ENCODE data around the genes NHSL2 and PABPC1L2A.

- PRO-cap, result unidirectional peak, plus-strand start at chrX:70434028; bidirectional peak, plus-strand start at chrX:70434659, minus-strand start at chrX:70434447
Measured at GRCh38 chrX:70433843-70434978, 10.4 kb upstream of the DLG3 start.

- PRO-cap, result unidirectional peak, plus-strand start at chrX:70435458
Measured at GRCh38 chrX:70434979-70435611, 9.5 kb upstream of the DLG3 start.

- PRO-cap, result no peak
Measured at GRCh38 chrX:70478788-70479749, 34.4 kb downstream of the DLG3 start.

- PRO-cap, result no peak
Measured at GRCh38 chrX:71198054-71198576, 24.9 kb upstream of the GJB1 start.

DNA sequence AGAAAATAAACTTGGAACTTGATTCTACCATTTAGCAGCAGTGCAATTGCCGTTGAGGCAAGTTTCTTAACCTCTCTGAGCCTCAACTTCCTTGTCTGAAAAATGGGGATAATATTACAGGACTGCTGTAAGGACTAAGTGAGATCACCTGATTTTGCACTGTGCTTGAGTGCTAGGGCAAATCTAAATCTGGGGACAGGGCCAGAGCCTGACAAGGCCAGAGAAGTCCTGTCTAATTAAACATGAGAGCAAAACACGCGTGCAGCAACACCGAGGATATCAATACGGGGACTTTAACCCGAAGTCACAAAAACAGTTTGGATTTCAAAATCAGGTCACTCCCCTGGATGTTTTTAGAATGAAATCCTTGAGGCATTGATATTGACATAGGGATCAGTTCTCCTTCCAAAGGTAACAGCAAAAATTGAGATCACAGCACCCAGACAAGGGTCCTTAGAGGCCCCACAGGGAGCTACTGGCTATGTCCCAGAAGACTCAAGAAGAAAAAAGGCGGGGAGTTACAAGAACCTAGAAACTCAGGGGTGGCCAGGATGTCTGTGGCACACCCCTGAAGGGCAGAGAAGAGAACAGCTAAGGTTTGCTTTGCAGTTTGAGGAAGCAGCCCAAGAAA lies 5.6 kb upstream of the GJB1 start:
- PRO-cap, result no peak

DNA sequence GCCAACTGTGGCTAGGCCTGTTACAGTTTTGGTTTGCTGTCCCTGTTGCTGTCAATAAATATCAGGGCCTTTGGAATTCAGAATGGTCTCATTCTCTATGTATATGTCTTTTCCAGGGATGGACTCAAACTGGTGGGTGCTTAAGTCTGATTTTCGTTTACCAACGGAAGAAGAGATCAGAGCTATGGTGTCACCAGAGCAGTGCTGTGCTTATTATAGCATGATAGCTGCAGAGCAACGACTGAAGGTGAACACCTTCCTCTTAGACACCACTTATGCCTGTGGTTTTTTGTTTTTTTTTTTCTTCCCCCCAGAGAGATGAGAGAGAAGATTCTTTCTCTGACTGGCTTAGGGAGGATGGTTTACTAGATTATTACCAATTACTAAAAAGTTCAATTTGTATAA lies 22.5 kb downstream of the TAF1 start:
- PRO-cap, result no peak

- PRO-cap, result bidirectional peak, plus-strand start at chrX:71533863, minus-strand start at chrX:71533655; bidirectional peak, plus-strand start at chrX:71534190, minus-strand start at chrX:71534173
Measured at GRCh38 chrX:71533605-71534275, 836 bp downstream of the OGT start.

DNA sequence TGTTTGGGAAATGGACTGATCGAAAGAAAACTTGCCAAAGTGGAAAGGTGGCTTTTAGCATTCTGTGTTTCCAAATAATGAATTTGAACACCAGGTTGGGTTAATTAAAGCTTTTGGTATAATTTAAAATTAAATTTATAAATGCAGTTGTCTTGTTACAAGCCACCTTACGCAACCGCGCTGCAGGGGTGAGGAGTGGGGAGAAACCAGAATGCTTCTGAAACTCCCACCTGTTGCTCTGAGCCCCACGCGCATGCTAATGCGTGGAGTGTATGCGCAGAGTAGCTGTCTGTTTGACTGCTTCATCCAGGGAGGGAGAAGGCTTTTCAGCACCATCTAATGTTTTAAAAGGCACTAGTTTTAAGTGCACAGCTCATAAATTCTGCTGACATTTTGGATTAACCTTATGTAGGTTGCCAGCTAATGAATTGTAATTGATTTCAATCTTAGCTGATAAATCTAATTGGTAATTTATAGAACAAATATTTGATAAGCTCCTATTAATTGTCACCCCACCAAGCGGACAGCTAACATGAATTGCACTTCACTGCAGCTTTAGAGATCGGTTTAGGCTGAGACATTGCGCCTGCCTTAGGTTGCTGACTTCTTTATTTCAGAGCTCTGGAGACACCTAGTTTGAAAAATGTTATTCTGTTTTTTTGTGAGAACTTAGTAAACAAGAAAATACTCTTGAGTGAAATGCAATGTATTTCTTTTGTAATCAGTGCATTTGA lies 12.6 kb downstream of the OGT start:
- PRO-cap, result no peak

DNA sequence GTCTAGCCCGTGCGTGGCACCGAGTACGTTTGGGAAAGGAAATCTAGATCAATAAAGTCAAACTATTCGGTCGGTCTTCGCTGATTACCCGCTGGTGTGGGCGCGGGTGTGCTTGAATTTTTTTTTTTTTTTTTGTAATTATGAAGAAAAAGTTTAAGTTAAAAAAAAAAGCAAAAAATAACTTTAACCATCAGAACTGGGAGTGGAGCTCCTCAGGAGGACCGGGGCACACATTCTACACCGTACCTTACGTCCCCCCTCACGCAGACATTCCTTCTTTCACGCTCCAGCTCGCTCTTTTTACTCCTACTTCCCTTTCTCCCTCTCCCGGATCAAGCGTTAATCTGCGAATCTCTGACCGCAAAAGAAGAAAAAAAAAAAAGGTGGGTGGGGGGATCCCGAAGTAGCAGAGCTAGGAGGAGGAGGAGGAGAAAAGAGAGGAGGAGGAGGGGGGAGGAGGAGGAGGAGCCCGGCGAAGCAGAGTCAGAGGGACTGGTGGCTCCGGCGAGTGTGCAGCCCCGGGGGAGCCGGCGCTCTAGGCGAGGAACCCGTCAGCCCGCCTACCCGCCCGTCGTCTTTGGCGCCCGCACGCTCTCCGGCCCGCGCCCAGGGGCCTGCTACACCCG lies at the start of gene NHSL2:
NHSL2 (plus strand) TSS at position 486 of the 626 bp plus-strand sequence.
- PRO-cap, result bidirectional peak, plus-strand start at position 486 of the sequence, minus-strand start at position 334 of the sequence

- PRO-cap, result bidirectional peak, plus-strand start at chrX:71958161, minus-strand start at chrX:71958045
Measured at GRCh38 chrX:71957668-71958290, 47.1 kb downstream of the NHSL2 start.

GRCh38 chrX:72046127-72046422 lies 135.4 kb downstream of the NHSL2 start:
- PRO-cap, result bidirectional peak, plus-strand start at chrX:72046216, minus-strand start at chrX:72045980

DNA sequence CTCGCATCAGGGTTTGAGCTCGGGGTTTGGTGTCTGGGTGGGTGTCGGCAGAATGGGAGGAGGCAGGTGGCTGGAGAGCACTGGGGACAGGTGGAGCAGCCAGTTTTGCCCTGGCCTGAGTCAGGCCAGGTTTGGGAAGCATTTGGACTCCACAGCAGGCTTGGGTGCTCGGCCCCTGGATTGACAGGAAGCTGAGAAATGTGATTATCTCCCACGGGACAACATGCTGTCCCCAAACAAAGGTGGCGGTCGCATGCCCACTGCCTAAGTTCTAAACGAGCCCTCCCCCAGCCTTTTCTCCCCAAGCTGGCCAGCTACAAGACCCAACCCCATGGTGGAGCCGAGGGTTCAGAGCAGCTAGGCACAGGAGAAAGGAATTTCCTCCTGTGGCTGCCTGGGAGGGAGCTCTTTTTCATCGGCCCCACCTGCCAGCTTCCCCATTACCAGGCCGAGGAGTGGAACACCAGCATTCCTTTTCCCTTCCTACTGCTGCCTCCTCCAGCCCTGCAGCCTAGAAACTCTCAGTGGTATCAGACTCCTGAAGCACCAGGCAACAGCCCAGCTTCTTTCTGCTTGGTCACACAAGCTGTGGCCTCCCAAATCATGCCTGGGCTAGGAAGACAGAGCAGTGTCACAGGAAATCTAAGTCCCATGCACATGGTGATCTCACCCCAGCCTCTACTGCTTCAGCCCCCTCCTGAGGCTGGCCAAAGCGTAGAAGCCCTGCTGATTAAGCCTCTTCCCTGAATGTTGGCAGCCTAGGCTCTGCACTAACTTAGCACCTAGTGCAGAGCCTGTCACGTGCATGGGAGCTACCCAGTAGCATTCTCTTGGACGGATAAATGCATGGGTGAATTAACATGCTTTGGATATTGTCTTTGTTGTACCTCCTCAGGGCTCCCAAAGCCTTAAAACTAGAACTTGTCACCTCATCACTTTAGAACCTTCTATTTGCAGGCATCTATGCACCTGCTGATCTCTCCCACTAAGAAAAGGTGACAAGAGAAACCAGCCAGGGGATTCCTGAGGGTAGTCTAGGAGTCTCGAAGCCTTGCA lies 80.0 kb upstream of the PIN4 start:
- PRO-cap, result unidirectional peak, plus-strand start at position 440 of the sequence

DNA sequence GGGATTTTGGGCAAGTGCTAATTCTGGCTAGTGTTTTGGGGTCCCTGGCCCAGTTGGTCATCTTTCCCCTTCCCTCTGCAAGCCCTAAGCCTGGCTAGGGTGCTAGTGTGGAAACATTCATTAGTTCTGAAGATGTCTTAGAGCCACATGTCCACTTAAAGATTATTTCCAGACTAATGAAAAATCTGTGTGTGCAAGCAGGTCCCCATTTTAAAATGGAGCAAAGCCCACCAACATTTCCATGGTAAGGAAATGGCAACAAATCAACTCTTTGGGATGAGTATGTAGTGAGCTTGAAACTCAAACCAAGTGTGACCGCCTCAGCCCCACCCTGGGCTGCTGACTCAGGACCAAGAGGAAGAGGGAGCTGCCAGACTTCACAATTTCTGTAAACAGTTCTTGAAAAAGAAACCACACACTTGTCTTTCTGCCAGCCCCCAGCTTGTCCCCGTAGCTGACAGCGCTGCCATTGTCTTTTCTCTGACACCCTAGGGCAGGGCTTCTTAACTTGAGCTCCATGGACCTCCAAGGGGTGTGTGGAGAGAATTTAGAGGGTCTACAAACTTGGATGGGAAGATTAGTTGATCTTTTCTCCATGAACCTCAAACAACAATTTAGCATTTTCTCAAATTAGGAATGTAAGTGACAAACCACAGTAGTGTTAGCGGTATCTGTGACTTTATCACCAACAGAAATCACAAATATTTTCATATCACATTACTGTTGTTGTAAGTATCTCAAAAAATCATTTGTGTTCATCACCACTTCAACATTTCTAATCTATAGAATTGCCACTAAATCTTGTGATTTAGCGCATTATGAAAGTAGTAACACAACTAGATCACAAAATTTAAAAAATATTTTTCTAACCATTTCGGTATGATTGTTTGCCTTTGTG lies 60.1 kb upstream of the PIN4 start:
- PRO-cap, result no peak

DNA sequence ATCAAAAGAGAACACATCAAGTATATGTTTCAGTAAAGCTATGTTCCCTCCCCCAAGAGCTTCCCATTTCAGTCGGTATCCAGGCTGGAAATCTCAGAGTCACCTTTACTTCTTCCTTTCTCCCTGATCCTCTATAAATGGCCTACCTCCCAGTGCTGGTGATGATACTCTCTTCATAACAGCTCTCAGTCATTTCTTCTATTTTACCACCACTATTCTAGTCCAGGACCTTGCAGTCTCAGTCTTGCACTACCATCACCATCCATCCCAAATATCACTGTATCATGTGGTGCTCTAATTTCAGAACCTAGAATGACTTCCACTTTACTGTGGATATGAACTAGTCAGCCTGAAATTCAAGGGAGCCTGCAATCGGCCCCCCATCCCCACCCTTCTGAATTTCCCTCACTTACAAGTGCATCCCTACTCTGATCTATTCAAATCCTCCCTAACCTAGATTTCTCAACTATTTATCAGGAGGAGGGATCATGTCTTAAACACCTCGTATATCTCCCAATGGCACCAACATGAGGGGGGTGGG lies 39.0 kb upstream of the CITED1 start:
- PRO-cap, result no peak

DNA sequence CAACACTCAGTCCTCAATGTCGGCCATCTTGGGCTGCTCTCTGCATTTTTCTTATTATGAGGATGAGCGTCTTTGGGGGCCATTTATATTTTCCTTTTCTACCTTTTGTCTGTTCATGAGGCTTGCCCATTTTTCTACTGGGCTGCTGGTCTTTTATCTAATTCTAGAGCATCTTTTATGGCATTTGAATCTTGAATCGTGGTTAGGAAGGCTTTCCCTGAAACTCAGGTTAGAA lies 14.6 kb upstream of the PHKA1 start:
- PRO-cap, result no peak

DNA sequence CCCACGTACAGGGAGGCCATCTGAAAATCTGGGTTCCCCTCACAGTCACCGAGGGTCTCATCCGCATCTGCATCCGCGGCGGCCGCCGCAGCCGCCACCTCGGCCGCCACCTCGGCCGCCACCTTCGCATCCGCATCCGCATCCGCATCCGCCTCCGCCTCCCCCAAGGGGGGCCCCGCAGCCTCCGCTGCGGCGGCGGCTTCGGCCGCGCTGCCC lies at the start of gene PABPC1L2A:
PABPC1L2A (minus strand) TSS at position 146 of the 216 bp plus-strand sequence.
- PRO-cap, result no peak

DNA sequence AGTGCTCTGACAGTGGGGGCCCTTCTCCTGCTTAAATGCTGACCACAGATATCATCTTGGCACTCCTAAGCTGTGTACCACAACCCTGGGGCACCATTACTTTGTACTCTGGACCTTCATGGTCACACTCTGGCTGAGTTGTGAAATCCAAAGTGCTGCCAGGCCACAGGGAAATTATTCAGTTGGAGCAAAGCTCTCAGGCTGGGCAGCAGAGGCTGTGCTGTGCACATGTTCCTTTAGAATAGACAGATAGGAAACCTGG lies 48.7 kb upstream of the CDX4 start:
- PRO-cap, result no peak

DNA sequence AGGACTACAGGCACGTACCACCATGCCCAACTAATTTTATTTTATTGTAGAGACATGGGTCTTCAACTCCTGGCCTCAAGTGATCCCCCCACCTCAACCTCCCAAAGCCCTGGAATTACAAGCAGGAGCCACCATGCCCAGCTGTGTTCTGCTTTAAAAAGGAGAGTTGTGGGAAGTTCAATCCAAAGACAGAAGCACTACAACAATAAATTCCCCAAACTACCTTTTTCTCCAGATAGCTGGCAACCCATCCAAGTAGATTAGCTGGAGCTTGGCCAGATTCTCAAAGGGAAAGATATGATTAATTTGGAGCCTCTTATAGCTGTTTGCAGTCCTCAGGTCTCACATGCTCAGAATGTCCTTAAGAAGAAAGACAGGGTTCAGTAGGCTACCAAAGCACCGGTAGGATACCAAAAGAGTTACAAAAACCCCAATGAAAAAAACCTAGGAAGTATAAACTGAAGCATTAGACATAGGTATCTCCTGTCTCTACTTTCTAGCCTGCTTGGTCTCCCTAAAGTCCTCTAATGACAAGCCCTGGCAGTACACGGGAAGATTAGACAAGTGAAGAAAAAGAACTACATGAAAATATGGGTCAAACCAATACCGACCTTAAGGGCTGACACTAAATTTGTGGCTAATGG lies 270.1 kb downstream of the CHIC1 start:
- PRO-cap, result no peak

- PRO-cap, result no peak
Measured at GRCh38 chrX:73850195-73850895, 287.3 kb downstream of the CHIC1 start.

- PRO-cap, result no peak
Measured at GRCh38 chrX:73977550-73978048, 326.4 kb upstream of the ZCCHC13 start.